Non-pigmented ciliary epithelial cell (primary cell): Measurements from ENCODE around the genes CLDN5, SEPTIN5 and TBX1.

- RRBS: no CpG with 5 or more reads among the region's 15 CpGs
Observed at GRCh38 chr22:19443693-19444632, 3.5 kb downstream of the C22orf39 start.

DNA sequence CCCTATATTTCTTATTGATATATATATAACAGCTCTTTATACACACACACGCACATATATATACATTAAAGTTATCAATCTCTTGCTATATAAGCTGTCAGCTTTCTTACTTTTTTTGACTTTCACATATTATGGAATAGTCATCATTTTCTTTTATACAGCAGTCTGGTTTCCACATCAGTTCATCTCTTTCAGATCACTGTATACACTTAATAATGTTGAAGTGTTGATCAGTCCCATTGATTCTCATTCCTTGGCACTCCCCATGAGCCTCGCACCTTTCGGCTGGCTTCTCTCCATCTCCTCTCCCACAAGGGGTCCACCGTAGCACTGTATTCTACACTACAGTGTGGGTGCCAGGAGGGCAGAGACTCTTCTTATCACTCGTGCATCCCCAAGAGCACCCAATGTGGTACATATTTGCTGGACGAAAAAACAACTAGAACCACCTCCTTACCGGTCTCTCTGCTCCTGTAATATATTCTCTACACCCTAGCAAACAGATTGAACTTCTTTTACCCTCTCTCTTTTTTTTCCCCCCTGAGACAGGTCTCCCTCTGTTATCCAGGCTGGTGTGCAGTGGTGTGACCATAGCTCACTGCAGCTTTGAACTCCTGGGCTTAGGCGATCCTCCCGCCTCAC is 1.2 kb downstream of the C22orf39 start:
- RRBS: no CpG with 5 or more reads among the region's 9 CpGs

GRCh38 chr22:19519625-19520710 is 4.2 kb downstream of the CLDN5 start:
- RRBS: no CpG with 5 or more reads among the region's 17 CpGs

GRCh38 chr22:19524314-19525114 is at the start of gene CLDN5:
TSS of gene CLDN5 (minus strand) at chr22:19524410.
- RRBS: 2% methylated on average over 23 of the region's 57 CpGs

DNA sequence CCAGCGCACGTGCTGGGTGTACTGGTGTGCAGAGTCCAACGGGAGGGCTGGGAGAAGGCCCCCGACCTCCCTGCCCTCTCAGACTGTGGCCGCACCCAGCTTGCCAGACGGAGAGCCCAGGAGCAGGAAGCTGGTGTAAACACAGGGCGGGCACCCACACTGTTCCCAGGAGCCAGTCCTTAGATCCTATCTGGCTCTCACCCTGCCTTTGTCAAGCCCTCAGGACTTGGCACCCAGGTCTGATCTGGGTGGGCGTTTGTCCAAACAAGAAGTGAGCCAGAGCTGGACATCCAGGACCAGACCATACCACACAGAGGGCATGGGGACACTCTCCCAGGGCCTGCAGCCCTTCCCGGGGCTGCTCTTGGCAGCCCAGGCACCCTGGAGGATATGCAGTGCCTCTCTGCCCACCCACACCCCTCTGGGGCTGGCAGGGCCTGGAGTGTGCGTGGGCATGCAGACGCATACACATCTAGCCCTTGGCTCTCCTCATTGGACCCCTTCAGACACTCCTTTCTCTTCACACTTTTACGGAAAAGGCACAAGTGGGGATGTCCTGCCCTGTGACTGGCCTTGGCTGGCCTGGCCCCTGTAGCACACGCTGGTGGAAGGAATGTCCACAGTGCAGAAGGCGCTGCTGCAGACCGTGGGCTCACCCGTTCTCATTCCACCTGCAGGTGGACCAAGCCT is 20.0 kb upstream of the CLDN5 start:
- RRBS: no CpG with 5 or more reads among the region's 16 CpGs

DNA sequence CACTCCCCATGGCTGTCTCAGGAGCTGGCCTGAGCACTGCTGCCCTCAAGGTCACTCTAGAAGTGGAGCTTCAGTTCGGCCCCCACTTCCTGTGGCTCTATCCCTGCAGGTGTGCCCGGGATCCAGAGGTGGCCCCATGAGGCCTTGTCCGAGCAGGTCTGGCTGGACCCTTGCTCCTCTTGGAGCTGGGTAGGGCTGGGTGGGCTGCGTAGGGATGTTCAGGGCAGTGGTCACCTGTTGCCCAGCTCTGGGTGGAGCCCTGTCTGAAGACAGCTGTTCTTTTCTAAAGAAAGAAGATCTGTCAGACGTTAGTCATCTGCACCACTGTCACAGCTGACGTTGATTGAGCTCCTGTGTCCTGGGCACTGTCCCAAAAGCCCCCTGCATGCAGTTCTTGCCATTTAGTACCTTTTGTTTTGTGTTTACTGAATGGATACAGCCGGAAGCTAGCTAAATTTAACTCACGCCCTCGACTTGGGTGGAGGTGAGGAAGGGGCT is 75.6 kb upstream of the CLDN5 start:
- RRBS: no CpG with 5 or more reads among the region's 9 CpGs

GRCh38 chr22:19614891-19615712 is 90.9 kb upstream of the CLDN5 start:
- RRBS: 56% methylated on average over 3 of the region's 19 CpGs

GRCh38 chr22:19641243-19641965 is 72.9 kb upstream of the SEPTIN5 start:
- RRBS: 10% methylated on average over 1 of the region's 25 CpGs

GRCh38 chr22:19713863-19714996 is at the start of gene SEPTIN5:
TSS of gene SEPTIN5 (plus strand) at chr22:19714503.
- RRBS: 2% methylated on average over 87 of the region's 136 CpGs

DNA sequence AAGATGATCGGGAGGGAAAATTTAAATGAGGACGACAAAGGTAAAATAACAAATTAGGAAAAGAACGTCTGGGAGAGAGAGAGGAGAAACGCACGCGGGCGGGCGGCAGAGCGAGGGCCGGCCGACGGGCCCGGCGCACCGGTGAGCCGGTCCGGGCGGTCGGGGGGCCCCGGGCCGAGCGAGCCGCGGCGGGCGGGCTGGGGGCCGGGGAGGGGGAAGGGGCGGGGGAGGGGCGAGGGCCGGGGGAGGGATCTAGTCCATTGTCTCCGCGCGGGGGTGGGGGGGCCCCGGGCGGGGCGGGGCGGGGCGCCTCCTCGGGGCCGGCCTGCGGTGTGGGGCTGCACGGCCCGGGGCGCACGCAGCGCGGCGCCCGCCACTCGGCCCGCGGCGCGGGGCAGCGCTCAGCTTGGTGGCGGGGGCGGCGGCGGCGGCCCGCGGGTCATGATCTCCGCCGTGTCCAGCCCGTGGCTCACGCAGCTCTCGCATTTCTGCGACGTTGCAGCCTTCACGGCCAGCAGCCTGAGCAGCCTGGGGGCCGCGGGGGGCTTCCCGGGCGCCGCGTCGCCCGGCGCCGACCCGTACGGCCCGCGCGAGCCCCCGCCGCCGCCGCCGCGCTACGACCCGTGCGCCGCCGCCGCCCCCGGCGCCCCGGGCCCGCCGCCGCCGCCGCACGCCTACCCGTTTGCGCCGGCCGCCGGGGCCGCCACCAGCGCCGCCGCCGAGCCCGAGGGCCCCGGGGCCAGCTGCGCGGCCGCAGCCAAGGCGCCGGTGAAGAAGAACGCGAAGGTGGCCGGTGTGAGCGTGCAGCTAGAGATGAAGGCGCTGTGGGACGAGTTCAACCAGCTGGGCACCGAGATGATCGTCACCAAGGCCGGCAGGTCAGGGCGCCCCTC is at the start of gene TBX1:
TBX1 (plus strand) TSS at position 376 of the 893 bp plus-strand sequence.
- RRBS: 3% methylated on average over 52 of the region's 133 CpGs

DNA sequence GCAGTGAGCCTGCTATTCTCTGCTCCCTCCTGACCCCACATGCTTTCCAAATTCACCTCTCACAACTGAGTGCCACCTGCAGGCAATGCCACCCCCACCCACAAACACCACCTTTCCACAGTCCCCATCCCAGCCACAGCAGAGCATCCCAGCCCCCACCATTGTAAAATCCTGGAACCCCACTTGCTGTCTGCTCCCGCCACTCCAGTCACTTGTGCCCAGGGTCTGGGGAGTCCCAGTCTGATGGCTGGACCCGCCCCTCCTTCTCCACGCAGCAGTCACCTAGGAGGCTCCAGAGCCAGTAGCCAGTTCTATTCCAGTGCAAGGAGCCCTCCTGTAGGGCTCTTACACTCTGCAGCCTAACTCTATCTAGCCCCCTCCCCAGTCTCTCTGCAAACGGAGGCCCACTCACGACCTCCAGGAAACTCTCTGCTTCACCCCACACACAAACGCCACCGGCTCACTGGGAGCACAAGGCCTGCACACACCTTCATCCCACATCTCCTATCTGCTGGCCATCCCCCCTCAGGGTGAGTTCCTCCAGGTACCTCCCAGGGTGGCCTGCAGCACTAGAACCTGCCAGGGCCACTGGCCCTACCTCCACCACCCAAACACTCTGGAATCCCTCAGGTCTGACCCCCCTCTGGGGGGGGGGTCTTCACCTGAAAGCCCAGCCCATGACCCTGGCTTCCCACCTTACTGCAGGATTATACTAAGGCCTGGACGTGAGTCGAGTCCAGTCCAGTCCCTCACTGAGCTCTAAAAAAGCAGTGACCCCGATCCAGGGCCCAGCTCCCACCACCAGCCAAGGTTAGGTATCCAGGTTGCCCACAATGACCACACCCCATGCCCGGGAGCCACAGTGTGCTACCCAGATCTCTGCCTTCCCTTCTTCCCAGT is 1.4 kb downstream of the GNB1L start:
- RRBS: no CpG with 5 or more reads among the region's 11 CpGs

DNA sequence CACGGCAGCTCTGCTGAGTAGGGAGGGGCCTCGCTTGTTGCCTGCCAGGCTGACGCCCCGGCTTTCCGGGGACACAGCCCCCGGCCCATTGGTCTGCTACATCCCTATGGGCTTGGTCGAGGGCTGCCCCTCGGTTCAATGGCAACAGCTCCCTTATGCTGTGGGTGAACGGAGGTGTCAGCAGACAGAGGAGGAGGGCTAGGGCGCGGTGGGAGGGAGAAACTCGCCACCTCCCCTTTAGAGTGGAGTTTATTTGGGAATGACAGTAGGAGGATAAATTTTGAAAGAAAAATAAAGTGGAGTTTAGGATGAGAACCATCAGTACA is 37.8 kb upstream of the GNB1L start:
- RRBS: no CpG with 5 or more reads among the region's 12 CpGs

DNA sequence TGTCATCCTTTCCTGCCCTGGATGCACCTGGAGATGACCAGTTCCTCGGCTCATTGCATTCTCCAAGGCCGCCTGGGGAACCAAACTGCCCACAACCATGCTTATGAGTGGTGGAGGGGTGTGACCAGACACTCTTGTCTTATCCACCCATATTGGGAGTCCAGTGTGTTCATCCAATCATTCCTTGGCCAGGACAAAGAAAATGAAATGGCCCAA is 1.2 kb upstream of the ARVCF start:
- RRBS: no CpG with 5 or more reads among the region's 2 CpGs

- RRBS: no CpG with 5 or more reads among the region's 20 CpGs
Observed at GRCh38 chr22:20043107-20043684, 22.3 kb downstream of the TANGO2 start.

- RRBS: no CpG with 5 or more reads among the region's 36 CpGs
Observed at GRCh38 chr22:20155171-20155921, 4.5 kb upstream of the CCDC188 start.

DNA sequence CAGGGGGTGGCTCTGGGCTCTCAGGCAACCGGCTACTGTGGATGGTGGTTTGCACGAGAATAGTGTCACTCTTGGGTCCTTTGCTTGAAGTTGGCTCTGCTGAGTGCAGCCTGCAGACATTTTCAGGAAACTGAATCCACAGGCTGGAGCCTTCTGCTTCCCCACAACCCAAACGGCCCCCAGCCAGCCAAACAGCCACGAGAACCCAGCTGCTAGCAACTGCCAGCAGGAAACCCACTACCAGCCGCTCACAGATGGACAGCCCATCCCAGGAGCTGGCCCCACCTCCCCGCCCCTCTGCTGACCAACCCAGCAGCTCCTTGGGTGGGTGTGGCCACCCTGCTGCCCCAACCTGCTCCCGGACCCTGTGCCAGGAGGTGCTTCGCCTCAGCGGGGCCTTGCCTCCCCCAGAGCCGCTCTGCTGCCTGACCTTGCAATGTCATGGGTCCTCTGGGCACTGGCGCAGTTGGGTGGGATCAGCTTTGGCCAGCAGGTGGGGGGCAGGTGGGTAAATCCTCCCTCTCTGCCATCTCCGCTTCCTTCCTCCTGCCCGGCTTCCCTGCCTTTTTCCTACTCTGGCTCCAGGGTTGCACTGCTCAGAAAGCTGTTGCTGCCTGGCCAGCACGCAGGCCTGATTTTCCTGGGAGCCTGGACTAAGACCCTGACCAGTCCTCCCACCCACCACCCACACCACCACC is 8.3 kb upstream of the CCDC188 start:
- RRBS: no CpG with 5 or more reads among the region's 14 CpGs

DNA sequence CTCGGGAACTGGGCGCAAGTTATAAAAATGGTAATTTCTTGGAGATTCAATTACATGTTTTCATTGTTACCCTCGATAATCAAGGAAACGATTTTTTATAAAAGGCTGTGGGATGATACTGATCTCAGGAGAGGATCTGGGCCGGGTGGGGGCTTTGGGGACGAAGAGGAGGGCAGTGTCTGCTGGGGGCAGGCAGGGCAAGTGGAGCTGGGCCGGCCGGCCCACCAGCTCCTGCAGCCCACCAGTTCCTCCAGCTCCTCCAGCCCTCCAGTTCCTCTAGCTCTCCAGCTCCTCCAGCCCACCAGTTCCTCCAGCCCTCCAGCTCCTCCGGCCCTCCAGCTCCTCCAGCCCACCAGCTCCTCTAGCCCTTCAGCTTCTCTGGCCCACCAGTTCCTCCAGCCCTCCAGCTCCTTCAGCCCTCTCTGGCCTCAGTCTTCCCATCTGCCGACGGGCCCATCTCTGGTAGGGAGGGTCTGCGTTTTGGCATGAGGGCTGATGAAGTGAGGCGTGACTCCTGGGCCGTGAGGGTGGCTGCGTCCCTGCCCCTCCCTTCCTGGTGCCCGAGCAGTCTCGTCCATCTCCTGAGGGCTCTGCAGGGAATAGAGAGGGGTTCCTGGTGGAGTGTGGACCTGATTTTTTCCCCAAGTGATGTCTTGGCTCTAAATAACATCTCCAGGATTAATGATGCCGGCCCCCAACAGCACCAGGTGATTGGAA is 9.2 kb upstream of the CCDC188 start:
- RRBS: 75% methylated on average over 2 of the region's 18 CpGs

- RRBS: no CpG with 5 or more reads among the region's 15 CpGs
Observed at GRCh38 chr22:20221870-20222482, 46.1 kb downstream of the RTN4R start.

DNA sequence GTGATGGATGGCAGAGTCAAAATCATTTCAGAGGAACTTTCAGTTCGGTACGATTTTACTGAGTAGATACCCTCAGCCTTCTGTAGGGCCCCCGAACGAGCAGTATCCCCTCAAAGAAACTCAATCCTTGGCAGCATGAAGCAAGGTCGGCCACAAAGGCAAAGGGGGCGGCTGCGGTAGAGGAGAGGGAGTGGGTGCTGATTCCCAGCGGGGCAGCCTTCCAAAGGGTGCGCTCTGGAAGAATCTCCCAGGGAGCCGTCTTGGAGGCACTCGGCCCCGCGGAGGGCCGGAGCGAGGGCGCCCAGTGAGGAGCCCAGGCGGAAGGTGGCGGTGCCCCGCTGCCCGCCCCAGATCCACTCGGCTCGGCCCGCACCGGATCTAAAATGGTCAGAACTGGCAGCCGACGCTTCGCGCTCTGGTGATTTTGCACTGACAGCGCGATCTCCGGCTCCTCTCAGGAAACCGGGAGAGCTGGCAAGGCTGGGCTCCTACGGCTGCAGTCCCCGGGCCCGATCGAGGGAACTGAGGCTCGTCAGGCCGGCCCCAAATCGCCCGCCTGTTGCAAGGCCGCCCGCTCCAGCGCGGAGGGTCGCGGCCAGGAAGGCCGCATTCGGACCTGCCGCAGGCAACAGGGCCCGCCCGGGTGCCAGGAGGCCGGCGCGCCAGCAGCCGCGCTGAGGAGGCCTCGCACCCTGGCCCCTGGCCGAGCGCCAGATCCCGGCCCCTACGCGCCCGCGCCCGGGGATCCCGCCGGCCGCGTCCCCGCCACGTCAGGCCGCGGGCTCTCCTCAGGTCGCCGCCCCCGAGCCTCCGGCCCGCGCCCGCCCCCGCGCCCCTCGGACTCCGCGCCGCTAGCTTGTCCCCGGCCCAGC is 542 bp downstream of the KLHL22 start:
- RRBS: 2% methylated on average over 57 of the region's 87 CpGs

DNA sequence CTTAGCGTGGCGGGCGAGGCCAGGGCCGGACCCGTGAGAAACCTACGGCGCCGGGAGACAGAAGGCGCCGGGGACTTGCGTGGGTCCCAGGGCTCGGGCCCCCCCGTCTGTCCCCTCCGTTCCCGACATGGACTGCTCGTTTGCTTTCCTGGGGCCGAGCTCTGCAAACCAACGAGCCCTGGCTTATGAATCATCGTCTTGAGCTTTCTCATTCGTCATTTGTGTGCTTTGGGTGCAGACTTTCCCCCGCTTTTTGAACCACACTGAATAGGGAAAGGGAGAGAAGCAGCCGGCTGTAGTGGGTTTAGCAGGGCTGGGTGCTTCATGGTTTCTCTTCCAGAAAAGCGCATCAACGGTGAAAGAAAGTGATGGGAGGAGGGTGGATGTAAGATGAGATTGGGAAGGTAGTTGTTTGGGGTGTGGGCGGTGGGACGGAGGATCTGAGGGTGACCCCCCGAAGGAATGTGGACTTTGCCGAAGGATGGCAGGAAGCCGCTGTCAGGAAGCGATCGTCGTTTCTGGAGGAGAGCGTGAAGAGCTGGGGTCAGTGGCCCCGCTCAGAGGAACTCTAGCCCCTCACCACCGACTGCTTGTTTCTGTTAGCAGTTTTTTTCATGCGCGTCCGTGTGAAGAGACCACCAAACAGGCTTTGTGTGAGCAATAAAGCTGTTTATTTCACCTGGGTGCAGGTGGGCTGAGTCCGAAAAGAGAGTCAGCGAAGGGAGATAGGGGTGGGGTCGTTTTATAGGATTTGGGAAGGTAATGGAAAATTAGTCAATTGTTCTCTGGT is 577 bp downstream of the MED15 start:
- RRBS: under 1% methylated on average over 4 of the region's 41 CpGs